Neural crest cell (in vitro differentiated cells): ENCODE results near the genes BNIP1 and SFXN1.

DNA sequence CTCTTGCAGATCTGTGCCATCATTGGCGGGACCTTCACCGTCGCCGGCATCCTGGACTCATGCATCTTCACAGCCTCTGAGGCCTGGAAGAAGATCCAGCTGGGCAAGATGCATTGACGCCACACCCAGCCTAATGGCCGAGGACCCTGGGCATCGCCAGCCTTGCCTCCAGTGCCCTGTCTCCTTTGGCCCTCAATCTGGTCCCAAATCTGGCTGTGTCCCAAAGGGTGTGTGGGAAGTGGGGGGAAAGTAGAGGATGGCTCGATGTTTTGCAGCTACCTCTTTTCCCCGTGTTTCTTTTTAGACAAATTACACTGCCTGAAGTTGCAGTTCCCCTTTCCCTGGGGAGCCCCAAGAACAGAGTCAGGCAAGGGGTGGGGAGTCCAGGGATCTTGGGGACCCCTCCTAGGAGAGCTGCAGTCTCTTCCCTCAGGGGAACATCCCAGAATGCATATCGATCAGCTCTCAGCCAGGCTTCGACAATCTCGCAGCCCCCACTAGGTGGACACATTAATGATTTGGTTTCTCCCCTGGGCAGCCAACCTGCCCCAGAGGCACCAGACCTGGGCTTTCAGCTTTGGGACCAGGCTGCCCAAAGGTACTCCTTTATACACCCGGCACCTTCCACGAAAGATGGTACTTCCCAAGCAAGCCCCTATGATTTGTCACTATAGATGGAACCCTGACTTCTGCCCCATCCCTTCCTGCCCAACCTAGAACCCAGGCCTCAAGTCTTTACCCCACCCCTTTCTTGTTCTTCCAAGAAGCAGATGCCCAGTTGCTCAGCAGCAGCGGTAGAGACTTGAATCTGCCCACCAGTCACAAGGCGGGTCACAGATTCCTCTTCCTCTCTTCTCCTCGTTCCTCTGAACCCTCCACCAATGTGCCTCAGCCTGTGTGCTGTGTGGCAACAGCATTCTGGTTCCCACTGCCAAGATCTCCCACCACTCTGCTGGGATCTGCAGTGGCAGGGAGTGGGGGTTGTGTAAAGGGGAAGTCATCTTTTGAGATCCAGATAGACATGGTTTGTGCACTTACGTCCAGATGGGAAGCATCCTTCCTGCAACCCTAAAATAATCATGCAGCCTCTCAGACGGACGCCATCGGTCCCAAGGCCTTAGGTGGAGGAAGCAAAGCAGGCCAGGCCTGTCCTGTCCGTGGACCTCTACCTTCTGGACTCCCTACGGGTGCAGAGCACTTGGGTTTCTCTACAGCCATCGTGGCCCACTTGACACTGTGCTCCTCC, 8.1 kb upstream of the RPL26L1 start:
- PRO-cap, result no peak

DNA sequence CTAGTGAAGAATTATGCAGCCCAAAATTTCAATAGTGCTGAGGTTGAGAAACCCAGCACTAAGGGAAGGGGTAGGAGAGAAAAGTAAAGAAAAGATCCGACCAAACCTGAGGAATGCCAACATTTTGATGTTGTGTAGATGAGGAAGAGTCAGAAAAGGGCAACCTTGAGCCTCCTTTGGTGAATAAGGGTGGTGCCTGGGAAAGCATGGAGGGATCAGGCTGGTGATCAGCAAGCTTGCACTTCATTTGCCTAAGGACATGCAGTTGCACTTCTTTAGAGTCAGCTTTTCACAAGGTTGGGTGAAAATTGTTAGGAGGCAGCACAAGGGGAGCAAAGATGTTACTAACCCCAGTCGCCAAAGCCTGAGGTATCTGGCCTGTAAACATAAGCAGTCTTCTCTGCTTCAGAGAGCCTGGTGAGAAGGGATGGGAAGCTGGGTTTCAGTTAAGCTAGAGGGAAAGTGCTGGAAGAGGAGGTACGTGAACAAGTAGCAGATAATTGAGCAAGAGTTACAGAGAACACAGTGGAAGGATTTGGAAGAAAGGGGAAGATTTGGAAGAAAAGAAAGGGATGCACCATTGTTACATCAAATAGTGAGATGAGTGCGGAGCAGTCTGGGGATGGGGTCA, 20.5 kb downstream of the ATP6V0E1 start:
- PRO-cap, result no peak

DNA sequence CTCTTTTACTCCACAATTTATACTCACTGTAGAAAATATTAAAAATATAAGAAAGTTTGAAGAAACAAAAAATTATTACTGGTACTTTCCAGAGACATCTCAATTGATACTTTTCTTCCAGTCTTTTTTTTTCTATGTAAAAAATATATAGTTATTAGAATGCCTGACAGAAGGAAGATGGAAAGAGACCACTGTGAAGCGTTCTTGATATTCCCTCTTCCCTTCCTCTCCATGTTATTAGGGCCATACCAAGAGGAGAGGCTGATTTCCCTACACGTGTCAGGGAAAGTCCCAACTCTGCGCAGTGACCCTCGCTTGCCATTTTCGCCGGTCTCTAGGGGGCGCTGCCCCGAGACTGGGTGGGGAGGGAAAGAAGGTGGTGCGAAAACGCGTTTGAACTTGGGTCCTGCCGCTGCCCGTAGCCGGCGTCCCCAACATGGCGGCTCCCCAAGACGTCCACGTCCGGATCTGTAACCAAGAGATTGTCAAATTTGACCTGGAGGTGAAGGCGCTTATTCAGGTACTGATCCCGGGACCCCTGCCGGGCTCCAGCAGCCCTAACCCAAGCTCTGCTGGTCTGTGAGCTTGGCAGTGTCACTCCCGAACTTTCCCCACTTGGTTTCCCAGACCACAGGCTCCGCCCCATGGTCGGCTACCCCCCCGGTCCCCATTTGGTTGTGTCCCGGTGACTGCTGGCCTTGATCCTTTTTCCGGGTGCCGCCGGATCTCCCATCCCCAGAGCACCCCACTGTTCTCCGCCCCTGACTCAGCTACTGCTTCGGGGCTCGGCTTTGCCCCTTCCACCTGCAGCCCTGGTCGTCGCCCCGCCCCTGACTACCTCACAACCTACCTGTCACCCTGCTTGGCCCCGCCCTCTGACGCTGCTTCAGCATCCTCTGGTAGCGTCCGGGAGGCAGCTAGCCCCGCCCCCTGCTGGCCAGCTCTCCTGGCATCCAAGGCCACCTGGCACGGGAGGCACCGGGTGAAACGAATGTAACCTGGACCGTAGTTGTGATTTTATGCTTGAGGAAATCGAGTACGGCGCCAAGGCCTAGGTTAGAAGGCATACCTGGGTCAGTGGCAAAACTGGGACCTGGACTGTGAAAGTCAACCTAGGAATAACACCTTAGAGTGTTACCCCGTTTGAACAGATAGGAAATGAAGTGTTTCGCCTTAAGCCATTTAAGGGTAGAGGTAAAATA, at the start of gene BNIP1:
Gene BNIP1 (plus strand): TSS at position 422 of the 1,202 bp plus-strand sequence.
- PRO-cap, result bidirectional peak, plus-strand start at position 428 of the sequence, minus-strand start at position 457 of the sequence; bidirectional peak, plus-strand start at position 670 of the sequence, minus-strand start at position 581 of the sequence

DNA sequence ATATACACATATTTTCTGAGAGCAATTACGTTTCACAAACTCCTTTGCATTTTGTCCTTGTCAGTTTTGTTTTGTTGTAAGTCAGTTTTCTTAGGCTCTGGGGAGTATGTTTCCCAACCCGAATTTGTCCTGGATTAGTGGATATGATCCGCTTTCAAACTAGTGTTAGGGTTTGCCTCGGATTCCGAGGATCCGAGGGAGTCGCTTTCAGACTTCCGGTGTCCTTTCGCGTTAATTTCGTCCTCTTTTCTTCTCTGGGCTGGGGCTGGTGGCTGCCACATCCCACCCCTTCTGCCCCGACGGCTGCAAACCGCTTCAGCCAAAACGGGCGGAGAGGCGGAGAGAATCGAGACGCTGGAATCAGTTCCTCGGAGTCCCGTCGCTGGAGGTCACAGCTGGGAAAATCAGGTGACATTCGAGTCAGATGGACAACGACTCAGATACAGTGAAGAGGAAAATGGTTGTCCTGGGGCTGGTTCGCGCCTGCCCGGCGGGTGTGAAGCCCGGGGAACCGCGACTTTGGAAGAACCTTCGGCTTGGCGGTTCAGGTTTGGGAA, 8.7 kb upstream of the NKX2-5 start:
- PRO-cap, result no peak

DNA sequence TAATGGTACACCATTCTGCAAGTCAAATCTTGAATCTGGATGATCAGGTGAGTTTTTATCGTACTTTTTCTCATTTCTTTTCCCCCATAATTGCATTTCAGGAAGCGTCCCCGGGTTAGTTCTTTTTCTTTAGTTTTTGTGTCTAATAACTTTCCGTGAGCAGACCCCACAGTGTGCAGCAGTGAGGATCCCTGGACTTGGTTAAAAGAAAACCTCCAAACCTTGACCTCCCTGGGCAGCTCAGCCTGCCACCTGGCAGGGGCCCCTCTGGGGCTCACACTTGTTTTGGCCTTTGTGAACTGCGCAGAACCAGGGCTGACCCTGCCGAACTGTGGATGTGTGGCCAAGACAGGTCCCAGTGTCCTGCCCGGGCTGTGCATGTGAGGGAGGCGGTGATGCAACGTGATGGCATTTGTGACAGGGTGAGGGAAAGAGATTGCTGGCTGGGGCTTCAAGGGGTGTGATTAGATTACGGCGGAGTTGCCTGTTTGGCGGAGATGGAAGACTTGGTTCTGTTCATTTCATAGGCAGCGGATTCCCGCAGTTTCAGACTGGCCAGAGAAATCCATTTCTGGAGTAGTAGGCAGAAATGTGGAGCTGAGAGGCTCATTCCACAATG, 30.3 kb upstream of the NKX2-5 start:
- PRO-cap, result no peak

DNA sequence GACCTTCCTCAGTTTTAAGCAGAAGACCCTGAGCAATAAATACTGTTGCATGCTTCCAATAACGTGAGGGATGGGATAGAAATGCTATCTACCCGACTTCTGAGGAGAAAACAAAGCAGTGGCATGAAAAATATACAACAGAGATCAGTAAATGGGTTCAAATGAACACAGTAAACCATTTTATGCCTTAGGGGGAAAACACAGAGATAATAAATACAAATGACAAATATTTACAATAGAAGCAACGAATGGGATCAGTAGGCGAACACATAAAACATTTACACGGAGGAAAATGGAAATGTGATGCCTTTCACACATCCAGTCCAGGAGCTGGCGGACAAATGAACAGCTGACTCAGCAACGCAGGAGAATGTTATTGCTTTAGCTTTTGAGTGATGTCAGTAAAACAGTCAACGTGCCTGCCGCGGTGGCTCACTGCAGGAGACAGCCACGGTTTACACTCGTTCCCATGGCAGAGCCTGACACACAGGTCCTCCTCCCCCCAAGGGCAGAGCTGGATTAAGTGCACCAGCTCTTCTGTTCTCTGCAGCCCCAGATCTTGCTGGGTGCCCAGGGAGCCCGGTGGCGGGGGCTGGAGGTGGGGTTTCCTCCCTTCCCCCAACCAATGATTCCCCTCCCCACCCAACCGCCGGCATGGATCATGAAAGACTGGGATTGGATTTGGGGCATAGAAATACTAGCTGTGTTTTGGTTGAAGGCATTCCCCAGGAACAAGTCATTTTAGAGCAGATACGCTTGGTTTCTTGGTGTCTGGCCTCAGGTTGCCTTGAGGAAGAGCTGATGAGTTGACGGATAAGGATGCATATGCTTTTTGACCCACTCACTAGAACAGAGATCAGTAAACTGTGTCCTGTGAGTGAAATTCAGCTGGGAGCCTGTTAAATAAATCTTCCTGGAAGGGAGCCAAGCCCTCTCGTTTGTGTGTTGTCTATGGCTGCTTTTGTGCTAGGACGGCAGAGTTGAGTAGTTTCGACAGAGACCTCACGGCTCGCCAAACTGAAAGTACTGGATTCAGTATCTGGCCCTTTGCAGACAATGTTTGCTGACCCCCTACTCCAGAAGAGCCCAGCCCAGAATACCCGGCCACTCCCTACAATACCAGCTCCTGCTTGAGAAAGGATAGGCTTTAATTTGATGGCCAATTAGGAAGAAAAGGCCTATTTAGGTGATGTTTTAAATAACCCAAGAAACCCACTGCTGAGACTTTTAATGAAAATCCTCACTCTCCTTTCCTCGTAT, 12.5 kb downstream of the STC2 start:
- PRO-cap, result no peak

DNA sequence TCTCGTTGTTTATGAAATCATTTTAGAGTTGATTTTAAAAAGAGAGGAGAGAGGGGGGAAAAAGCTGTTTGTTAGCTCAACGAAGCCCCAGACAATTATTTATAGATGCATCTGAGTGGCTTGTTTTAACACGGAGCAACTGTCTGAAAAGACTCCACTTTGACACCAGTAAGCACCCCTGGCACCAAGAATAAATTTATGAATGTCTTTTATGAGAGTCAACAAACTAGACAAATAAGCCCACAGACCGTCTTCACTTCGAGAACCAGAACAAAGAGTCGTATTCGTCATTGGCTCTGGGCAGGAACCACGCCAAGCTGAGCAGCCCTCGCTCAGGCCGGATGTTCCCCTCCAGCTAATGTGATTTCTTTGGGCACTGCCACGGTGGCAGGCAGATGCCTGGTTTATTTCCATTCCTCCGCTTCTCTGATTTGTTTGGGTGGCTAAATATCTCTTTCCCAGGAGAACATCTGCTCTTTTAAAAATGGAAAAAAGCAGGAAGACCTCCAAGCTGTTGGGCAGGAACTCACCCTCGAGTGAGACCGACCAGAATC, 91.9 kb upstream of the STC2 start:
- PRO-cap, result no peak

GRCh38 chr5:173423220-173423930, 95.2 kb upstream of the STC2 start:
- PRO-cap, result no peak

DNA sequence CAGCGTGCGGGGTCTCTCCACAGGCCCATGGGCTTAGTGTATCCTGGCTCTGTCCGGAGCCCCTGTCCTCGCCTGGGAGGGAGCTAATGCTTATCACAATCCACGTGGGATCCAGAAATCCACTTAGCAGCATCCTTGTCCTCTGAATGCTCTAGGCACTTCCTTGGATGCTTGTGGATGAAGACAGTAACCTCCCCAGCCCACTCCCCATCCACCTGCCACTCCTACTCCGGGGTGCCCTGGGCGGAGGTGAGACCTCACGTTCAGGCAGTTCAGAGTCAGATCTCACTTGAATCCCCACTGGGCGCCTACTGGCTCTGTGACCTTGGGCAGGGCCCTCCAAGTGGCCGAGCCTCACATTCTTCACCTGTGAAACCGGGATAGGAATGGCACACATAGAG, 112.4 kb upstream of the BOD1 start:
- PRO-cap, result no peak

- PRO-cap, result no peak
Observed at GRCh38 chr5:173859638-173860088, 28.5 kb upstream of the CPEB4 start.

DNA sequence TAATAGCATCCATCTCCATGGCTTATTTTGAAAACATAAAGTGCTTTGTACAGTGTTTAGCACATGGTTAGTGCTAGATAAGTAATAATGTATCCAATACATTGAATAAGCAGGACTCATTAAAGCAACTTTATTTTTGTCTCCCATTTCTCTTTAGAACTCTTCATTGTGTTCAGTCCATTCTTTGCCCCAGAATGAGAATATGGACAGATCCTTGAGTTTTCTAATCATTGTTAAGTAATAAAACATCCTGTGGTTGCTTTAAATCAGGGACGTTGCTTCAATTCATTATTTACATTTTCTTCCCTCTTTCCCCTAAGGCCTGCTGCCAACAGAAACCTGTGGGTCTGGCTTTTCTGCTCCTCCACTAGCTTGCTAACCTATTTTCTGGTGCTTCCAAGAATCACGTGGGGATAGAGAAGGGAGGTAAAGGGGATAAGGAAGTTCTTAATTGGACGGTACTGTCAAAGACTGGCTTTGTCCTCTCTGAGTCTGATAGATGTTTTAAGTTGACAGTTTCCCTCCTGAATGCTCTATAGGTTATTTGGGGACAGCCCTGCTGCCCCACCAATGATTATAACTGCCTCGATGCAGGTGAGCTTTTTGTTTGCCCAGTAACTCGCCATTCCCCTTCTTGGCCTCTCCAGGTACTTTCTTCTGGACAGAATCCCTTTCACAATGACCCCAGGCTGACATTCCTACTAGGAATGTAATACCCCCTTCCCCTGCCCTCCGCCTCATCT, 20.1 kb upstream of the CPEB4 start:
- PRO-cap, result no peak

- PRO-cap, result no peak
Observed at GRCh38 chr5:173895619-173896423, 7.7 kb downstream of the CPEB4 start.

GRCh38 chr5:173912359-173912923, 24.3 kb downstream of the CPEB4 start:
- PRO-cap, result no peak

GRCh38 chr5:173941870-173942680, 46.9 kb upstream of the C5orf47 start:
- PRO-cap, result no peak

- PRO-cap, result no peak
Observed at GRCh38 chr5:173952752-173953166, 36.2 kb upstream of the C5orf47 start.

GRCh38 chr5:174019653-174020185, 25.8 kb upstream of the NSG2 start:
- PRO-cap, result unidirectional peak, plus-strand start at chr5:174020044

DNA sequence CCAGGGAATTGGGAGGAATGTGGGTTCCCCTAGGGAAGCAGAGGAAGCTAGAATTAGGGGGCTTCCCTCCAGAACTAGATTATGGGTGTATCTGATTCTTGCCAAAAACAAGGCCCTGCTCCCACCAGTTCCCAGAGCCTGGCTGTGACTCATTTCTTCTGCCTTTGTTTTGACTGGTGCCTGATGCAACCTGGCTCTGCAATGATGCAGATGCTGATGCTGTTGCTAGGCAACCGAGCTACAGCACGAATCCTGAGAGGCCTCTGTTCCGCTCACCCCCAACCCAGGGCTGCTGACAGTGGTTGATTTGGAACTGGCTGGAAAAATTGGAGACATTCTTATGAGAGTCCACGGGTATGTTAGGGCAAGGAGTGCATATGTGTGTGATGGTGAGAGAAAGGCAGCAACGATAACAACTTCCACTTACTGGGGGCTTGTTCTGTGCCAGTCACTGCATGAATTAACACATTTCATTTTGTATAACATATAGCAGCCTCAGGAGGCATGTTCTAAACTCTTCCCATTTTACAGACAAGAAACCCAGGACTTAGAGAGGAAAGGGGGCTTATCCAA, 100.4 kb downstream of the NSG2 start:
- PRO-cap, result no peak

DNA sequence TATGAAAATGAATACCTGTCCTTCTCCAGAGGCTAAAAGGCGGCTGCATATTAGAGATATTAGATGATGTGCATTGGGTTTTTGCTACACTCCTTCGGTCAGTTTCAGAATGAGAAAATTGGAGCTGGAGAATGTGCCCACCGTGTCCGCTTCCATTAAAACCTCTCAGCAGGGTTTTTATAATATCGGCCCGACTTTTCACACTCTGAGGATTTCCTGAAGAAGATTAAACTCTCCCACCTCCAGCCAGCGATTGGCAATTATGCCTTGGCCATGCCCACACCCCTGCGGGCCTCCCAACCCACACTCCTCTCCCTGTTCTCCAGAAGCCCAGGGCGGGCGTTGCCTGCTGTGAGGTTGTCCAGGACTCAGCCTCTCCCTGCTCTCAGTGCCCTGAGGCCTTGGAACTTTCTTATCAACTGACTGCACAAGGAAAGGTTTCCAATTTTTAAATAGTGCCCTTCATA, 292.7 kb downstream of the NSG2 start:
- PRO-cap, result no peak

DNA sequence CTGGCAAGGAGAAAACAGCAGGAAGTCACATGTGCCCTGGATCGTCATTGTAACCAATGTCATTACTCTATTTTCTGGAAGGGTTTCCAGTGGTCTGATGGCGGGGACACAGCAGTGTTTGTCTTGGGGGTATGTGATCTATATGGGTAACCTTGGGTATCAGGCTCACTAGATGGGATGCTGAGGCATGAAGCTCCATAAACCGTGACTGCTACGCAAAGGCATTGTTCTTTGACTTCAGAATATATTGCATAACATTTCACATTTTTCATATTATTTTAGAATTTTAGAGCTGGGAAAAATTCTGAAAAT, 263.4 kb downstream of the MSX2 start:
- PRO-cap, result no peak

DNA sequence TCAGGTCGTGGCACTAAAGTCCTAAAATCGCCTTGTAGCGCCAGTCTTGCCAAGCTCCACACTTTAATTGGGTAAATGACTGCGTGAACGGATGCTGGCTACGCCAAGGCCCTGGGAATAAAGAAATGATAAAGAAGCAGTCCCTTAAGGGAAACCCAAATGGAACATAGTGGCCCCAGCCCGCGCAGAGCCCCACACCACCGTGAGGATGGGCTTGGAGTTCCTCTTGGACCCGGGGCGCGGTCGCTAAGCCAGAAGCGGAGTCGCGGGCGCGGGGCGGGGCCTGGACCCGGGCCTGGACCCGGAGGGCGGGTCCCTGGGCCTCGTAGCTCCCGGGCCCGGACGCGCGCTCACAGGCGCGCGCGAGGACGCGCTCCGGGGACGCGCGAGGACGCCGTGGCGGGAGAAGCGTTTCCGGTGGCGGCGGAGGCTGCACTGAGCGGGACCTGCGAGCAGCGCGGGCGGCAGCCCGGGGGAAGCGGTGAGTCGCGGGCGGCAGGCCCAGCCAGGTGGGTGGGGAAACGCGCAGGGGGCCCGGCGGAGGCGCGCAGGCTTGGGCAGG, at the start of gene SFXN1:
Gene SFXN1 (plus strand): TSS at position 402 of the 562 bp plus-strand sequence.
- PRO-cap, result bidirectional peak, plus-strand start at position 411 of the sequence, minus-strand start at position 248 of the sequence